ENCODE results near the gene LLGL1.

GRCh38 chr17:18225132-18226566 is at the start of gene LLGL1:
TSS of gene LLGL1 (plus strand) at chr17:18225635.
- PRO-cap, result bidirectional peak, plus-strand start at chr17:18225635, minus-strand start at chr17:18225356

GRCh38 chr17:18362399-18363094 is 803 bp downstream of the SHMT1 start:
- PRO-cap, result unidirectional peak, plus-strand start at chr17:18362815

DNA sequence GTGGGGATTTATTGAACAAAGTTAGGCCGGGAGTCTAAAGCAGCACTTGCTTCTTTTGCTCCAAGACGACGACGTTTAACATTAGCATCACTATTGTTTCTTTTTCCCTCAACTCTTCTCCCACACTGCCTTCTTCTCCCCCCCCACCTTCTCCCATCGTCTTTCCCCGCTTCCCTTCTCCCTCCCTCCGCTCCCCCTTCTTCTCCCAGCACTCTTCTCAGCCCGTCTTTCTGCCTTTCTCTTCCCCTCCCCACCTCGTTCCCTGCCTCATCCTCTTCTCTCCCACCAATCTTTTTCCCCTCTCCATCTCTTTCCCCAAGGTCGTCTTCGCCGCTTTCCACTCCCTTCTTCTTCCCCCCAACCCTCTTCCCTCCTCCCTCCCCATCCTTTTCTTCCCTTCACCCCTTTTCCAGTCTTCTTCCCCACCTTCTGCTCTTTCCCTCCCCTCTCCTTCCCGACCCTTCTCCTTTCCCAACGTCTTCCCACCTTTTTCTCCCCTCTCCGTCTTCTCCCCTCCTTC is 33.2 kb downstream of the EVPLL start:
- PRO-cap, result no peak

- PRO-cap, result no peak
Observed at GRCh38 chr17:18865271-18865877, 7.4 kb downstream of the PRPSAP2 start.

- PRO-cap, result no peak
Observed at GRCh38 chr17:18949516-18950182, 2.3 kb upstream of the SLC5A10 start.

GRCh38 chr17:18988376-18989238 is 16.0 kb downstream of the FAM83G start:
- PRO-cap, result no peak

DNA sequence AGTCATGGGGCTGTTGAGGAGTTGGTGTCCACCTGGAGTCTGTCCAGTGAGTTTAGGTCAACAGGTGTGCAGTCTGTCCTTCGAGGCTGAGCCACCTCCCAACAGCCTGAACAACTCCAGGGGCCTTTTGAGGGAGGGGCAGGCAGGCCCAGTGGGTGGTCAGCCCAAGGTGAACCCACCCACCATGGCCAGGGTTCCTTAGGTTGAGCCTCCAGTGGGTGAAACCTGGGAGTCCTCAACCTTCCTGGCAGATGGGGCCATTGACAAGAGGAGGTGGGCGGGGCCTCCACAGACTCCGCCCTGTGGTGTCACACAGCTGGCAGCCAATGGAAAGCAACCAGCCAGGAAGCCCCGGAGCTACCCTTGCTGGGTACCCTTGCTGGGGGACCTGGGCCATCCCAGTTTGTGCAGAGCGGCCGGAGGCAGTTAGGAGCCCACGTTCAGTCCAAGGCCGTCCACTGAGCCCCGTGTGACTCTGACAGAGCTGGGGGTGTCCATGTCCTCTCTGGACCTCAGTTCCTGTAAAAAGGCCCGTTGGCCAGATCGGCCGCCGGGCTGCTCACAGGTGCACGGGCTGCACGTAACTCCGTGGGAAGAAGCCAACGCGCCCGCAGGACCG is 16.9 kb upstream of the FAM83G start:
- PRO-cap, result no peak

DNA sequence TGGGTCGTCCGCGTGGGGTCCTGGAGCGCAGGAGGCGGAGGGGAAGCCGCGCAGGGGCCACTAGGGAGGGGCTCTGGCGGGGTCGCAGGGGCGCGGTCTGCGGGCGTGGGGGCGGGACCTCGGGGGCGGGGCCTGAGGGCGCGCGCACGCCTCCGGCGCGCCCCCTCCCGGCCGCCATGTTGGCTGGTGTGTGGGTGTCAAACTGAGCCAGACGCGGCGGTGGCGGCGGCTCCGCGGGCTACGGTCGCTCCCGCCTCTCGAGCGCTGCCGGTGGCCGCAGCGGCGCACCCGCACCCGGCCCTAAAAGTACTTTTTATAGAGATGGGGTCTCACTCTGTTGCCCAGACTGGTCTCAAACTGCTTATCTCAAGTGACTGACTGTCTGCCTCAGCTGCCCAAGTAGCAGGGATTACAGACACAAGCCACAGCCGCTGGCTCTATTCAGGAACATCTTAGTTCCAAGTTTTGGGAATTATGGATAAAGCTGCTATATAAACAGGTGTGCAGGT is 16.3 kb upstream of the GRAPL start:
- PRO-cap, result no peak

- PRO-cap, result no peak
Observed at GRCh38 chr17:19248748-19249281, 11.6 kb downstream of the EPN2 start.

DNA sequence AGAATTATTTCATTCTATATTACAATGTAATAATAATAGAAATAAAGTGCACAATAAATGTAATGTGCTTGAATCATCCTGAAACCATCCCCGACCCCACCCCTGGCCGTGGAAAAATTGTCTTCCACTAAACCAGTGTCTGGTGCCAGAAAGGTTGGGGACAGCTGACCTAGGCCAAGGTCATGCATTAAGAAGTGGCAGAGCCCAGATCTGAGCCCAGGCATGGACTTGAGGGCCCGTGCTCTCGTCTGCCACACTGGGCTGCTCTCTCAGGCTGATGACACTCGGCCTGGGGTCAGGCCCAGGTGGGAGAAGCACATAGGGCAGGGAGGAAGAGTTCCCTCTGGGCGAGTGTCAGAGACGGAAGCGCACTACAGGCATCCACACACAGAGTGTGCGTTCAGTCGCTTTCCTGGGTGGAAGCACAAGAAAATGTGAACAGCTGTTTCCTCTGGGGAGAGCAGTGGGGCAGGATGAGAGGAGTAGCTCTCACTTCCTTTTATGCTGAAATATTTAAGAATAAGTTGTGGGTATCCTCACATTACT is 59.8 kb downstream of the B9D1 start:
- PRO-cap, result no peak

DNA sequence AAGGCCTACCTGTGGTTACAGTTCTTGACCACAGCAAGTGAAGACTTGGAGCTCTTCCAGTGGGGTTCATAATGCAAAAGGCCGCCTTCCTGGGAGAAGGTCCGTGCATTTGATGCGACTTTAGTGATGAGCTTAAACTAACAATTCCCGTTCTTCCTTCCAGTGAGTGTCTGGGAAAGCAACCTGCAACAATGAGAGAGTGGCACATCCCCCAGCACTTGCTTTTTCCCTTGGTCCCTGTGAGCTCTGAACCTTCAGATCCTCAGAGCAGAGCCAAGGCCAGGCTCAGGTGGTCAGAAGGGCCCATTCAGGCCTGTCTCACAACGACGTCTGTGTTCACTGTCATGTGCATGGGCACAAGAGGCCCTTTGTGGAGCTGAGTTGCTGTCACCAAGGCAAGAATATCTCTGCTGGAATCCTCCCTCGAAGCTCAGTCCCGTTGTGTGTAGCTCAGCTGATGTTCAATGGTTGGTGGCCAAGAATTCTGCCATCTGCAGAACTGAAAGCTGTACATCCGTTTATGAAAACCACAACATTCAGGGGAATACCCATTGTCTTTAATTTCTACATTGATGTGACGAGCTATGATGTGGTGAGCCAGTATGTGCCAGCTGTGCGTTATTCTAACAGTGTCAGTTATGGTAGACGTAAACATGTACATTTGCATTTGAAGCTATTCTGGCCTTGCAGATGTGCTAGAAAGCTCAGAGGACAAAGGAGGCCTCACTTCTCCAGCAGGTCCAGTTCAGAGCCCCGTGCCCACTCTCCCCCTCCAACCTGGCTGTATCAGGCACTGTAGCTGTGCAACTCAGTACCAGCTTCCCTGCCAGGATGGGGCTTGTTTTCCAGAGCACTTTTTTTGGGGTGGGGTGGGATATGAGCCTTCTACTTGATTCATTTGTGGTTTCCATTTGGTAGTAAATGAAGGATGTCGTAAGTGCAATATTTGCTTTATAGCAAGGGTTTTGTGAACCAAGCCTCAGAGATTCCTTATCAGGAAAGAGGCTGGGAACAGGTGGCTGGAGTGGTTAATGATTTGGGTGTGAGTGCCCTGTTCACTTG is 56.3 kb downstream of the B9D1 start:
- PRO-cap, result no peak

- PRO-cap, result no peak
Observed at GRCh38 chr17:19381489-19382148, 3.3 kb downstream of the MAPK7 start.

GRCh38 chr17:19397672-19397871 is 10.6 kb upstream of the MFAP4 start:
- PRO-cap, result no peak

DNA sequence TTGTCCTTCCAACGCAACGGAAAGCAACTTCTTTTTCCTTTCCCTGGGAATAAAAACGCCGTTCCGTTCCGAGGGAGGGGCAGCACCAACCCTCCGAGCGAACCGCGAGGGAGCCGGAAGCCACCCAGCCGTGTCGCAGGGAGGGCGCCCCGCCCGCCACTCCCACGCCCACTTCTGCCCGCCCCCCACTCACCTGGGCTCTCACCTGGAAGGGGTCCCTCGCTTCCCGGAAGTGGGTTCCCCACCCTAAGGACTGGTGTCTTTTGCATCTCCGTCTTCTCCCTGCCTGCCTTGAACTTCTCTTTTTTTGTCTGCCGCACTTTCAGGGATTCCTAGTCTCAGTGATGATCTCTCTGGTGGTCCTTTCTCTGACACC is 25.3 kb upstream of the SLC47A1 start:
- PRO-cap, result no peak

GRCh38 chr17:19554231-19554867 is 20.7 kb downstream of the SLC47A1 start:
- PRO-cap, result no peak

DNA sequence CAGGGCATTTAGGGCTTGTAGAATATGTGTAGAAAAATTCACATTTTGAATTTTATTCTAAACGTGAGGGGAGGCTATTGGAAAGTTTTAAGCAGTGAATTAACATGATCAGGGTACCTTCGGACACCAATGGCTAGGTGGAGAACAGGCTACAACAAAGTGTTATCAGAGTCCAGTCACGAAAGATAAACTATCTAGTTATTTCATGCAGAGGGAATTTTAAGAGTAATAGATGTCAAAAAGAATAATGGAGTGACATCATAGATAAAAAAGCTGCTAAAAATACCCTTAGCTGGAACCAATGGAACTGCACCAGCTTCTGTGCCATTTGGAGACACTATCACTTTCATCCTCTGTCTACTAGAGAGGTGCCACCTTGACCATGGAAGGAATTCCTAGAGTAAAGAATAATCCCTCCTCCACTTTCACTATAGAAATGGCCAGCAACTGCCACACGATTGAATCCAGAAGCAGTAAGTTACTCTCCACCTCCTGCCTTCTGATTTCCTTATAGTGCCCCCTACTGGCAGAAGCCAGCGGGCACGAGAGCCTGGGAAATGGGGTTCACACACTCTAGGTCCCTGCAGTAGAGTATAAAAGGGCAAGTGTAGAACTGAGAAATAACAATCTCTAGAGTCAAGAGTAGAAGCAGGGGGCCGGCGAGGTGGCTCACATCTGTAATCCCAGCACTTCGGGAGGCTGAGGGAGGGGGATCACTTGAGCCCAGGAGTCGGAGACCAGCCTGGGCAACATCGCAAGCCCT is 2.8 kb upstream of the ALDH3A2 start:
- PRO-cap, result no peak

- PRO-cap, result no peak
Observed at GRCh38 chr17:19728017-19728650, 11.8 kb upstream of the SLC47A2 start.

DNA sequence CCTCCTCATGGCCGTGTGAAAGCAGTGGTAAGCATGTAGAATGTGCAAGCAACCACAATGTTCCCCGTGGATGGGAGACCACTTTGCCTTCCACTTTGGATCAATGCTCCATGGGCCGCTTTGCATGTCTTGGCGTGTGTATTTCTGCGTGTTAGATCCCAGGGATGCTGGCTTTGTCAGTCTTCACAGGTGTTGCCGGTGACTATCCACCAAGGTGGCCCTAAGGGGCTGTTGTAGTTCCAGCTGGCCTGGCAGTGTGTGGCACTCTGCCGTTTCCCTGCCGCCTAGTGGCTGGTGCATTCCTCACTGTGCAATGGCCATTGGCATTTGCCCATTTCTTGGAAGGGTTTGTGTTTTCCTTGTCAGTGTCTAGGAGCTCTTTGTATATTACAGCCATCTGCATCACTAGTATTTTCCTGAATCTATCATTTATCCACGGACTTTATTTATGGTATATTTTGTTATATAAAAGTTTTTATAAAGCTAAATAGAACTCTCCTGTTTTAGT is 5.7 kb upstream of the ALDH3A1 start:
- PRO-cap, result no peak

GRCh38 chr17:19992688-19993288 is 15.2 kb upstream of the AKAP10 start:
- PRO-cap, result no peak

DNA sequence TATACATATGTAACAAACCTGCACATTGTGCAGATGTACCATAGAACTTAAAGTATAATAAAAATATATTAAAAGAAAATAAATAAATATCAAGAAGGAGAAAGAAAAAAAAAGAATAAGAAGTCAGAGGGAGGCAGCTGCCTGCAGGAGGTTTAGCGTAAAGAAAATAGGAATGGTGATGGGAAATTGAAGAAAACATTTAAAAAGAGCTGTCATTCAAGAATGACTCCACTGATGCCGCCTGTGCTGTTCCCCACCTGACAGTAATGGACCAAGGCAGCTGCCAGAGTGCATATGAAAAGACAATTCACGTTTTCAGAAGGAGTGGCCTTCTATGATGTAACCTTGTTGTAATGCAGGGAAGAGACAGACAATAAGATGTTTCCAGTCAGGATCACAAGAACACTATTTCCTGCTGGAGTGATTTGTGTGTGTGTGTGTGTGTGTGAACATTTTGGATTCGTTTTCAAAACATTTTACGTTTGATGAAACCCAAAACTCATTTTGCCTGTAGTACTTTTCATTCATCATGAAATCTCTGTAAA is 203.8 kb downstream of the LGALS9B start:
- PRO-cap, result no peak